Paraaortic lymph node (tissue), 1 donor: ENCODE results near the gene ALDH4A1.

DNA sequence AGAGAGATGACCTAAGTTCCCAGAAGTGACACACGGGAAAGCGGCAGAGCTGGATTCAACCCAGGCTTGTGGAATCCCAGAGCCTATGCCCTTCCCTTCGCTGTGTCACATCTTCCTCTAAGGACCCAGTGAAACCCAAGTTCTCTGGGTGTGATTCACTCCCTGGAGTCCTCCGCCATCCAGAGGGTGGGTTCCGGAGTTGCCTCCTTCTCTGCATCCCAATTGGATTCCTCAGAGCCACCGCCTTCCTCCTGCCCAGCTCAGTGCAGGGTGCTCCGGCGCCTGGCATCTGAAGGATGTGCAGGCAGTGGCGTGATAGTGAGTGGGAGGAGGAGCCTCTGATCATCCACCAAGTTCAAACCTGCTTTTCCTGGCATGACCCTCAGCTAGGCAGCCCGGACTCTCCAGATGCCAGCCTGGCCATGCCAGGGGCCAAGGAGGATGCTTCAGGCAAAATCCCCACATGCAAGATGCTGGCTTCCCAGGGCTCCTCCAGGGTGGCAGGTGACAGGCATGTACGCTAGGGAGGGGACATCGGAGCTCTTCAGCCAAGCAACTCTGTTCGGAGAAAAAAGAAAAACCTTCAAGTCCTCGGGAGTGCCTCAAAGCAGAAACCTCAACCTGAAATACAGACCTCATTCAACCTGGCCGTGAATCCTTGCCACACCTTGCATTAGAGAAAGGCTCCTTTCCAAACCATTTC is 20.9 kb upstream of the RCC2 start:
- PRO-cap: no peak

DNA sequence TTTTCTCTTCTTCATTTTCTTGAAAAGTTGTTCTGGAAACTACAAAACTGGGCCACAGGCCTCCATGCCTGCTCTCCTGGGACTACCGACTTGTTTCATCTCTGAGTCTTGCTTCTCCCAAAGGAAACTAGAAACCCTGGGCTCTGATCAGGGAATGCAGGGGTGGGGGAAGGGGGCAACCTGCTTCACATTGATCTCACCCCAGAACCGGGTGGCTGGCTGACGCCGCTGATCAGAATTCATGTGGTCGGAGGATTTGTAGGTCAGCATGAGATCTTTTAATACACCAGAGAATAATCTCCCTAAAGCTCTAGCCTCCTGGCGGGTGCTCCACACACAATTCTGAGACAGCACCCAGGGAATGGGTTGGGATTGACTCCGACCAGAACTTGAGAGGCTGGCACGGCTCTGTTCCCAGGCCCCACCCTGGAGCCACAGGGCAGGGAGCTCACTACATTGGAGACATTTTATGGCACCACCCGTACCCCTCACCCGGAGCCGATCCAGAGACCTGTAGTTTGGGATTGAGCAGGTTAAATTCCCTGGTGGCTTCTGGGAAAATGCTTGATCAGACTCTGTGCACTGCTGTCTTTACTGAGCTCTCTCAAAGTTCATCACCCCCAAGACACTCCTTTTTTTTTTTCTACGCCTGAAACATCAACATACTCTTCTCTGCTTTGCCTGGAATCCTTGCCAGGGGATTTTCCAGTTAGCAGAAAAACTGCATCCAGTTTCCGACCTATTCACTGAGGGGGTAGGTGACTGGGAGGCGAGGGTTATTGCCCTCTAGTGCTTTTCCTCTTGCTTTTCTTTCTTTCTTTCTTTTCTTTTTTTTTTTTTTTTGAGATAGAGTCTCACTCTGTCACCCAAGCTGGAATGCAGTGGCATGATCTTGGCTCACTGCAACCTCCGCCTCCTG is 12.2 kb upstream of the ARHGEF10L start:
- PRO-cap: bidirectional peak, plus-strand start at position 749 of the sequence, minus-strand start at position 631 of the sequence

- PRO-cap: no peak
These were observed 3.1 kb downstream of the ARHGEF10L start for GRCh38 chr1:17542573-17543069.

DNA sequence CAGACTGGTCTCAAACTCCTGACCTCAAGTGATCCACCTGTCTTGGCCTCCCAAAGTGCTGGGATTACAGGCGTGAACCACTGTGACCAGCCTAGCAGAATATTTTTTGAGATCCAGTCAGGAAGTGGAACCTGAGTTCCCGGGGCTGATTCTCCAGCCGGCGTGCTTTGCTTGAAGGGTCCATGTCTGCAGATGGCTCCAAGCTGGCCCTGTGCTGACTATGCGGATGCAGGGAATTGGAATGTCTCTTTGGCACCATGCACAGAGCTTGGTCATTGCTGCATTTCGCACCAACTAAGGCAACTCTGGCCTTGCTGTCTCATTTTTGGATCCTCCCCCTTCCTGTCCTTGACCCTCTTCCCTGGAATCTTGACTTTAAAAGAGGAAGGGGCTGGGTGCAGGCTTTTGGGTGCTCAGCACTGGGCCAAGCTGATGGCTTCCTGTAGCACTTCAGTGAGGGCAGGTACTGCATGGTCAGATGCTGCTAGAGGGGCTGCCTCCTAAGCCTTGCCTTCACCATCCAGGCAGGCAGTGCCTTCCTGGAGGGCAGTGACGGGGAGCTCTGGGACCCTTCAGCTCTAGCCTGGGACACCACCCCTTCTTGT is 28.2 kb downstream of the ARHGEF10L start:
- PRO-cap: unidirectional peak, plus-strand start at position 378 of the sequence

- PRO-cap: no peak
These were observed 53.8 kb downstream of the ARHGEF10L start for GRCh38 chr1:17593120-17593906.

GRCh38 chr1:17595260-17596217 is 56.0 kb downstream of the ARHGEF10L start:
- PRO-cap: no peak

DNA sequence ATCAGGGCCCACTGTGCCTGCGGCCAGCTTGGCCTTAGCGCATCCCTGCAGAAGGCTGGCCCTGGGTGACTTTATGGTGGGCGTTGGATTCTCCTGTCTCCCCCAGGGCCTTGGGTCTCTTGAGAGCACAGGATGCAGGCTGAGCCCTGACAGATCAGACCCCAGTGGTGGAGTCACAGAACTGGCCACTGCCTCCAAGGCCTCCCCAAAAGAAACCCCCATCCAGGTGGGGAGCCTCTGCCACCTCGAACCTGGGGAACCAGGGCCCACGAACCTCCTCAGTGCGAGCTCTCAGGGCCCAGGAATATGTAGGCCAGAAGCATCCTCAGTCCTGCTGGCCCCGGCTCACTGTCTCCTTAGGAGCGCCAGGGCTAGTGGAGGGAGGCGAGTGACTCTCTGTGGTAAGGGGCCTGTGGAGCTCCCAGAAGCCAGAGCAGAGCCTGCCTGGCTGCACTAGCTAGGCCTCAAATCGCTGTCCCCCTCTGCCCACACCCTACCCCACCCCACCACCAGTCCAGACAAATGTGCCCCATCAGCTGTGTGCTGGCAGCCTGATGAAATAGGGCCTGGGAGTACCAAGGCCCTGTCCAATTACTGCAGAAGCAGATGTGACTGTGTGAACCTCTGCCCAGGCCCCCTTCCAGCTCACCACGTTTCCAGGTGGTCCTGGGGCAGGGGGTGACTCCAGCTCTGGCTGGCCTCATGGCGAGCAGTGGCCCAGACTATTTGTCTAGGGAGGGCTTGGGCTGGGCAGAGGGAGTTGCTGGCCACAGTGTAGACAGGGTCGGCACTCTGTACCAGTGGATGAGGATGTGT is 103.5 kb upstream of the ACTL8 start:
- PRO-cap: no peak

DNA sequence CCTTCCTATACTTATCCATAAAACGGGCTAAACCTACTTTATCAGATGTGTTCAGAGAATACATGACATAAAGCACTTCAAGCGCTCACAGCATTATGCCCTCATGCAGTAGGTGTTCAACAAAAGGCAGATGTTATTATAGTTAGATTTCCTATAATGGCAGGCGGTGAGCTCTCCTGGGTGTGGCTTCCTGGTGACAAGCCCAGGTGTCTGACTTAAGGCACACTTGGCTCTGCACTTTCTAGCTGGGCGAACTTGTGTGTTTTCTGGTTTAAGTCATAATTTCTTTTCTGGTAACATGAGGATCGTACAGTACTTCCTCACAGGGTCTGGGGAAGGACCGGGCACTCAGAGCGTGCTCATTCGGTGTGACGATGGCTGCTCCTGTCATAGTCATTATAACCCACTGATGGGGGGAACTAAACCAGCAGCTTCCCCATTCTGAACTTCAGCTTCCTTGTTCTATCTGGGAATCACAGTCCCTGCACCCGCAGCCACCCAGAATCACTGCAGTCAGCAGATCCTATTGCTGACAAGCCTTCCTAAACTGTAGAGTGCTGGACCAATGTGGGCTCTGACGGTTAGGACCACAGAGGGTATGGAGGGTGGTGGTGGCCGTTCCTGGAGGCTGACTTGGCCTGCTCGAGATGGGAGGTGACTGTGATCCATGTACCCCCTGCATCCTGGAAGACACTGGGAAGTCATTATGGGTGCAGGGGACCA is 52.8 kb downstream of the IGSF21 start:
- PRO-cap: no peak

DNA sequence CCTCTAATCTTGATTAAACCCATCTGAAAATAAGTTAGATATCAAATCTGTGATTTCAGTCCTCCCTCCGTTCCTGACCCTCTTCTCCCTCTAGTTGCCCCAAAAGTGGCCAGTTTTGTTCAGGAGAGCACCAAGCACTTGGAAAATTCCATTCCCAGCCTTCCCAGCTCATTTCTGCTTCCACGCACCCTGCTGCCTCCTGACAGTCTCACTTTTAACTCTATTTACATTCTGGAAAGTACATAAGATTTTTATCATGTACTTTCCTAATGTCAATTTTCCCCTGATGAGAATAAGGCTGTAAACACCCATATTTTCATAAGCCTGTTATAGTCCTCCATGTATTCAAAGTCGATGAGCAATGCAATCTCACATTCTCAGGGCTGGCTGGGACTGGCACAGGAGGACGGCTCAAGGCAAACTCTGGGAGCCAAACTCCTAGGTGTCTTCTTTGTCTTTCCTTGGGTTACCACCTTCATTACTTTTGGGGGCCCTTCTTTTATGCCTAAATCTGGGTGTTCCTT is 94.4 kb downstream of the IGSF21 start:
- PRO-cap: no peak

GRCh38 chr1:18636296-18637161 is 5.9 kb downstream of the PAX7 start:
- PRO-cap: no peak

DNA sequence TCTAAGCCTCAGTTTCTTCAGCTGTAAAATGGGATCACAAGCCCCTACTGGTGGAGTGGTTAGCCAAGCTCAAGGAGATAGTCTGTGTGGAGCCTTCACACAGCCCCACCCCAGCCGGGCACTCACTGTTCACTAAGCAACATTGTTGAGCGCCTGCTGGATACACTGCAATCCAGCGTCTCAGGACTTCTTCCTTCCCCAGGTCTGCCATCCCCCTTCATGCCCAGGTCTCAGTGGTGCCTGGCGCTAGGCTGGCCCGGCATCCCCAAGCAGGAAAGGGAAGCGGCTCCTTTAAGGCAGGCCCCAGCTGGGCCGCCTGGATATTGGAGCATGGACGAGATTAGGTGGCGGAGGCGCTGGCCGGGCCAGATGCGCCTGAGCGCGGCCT is 75.6 kb downstream of the TAS1R2 start:
- PRO-cap: no peak

DNA sequence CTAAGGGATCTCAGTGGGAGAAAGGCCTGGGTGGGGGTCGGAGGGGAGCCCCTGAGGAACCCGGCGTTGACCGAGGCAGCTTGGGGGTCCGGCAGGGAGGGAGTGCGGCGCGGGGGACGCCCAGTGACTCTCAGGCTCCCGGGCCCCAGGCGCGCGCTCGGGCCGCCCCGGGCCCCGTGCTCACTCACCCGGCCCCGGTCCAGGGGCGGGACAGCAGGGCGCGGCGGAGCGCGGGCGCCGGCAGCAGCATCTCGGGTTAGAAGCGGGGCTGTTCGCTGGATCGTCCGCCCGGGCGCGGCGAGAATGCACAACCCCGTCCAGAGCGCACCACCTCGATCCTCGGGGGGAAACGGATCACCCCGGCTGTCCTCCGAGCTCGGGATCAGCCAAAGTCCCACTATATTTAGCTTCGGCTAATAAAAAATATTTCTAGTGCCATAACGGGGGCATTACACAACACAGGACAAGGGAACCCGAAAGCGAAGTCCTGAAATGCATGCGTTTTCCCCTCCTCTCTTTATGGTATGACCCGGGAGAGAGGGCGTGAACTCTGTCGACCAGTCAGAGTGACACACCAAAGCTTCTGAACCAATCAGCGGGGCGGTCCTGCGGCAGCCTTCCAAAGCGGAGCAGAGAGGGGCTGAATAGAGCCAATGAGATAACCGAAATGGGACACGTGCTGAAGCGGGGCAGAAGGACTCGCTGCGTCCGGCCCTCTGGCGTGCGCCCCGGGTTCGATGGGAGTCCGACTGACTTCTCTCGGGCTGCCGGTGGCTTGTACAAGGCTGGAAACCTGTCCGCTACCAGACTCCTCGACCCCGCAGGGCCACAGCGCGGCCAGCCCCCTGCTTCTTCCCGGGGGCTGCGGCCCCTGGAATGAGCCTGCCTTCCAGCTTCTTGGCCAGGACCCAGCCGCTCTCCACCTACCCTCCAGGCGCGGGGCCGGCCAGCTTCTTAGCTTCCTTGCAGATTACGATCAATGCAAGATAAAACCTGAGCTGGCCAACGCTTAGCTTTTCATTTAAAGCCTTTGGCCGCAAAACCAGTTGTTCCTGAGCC is at the start of gene ALDH4A1:
TSS of gene ALDH4A1 (minus strand) at position 282 of the 1,059 bp plus-strand sequence.
- PRO-cap: bidirectional peak, plus-strand start at position 670 of the sequence, minus-strand start at position 282 of the sequence

DNA sequence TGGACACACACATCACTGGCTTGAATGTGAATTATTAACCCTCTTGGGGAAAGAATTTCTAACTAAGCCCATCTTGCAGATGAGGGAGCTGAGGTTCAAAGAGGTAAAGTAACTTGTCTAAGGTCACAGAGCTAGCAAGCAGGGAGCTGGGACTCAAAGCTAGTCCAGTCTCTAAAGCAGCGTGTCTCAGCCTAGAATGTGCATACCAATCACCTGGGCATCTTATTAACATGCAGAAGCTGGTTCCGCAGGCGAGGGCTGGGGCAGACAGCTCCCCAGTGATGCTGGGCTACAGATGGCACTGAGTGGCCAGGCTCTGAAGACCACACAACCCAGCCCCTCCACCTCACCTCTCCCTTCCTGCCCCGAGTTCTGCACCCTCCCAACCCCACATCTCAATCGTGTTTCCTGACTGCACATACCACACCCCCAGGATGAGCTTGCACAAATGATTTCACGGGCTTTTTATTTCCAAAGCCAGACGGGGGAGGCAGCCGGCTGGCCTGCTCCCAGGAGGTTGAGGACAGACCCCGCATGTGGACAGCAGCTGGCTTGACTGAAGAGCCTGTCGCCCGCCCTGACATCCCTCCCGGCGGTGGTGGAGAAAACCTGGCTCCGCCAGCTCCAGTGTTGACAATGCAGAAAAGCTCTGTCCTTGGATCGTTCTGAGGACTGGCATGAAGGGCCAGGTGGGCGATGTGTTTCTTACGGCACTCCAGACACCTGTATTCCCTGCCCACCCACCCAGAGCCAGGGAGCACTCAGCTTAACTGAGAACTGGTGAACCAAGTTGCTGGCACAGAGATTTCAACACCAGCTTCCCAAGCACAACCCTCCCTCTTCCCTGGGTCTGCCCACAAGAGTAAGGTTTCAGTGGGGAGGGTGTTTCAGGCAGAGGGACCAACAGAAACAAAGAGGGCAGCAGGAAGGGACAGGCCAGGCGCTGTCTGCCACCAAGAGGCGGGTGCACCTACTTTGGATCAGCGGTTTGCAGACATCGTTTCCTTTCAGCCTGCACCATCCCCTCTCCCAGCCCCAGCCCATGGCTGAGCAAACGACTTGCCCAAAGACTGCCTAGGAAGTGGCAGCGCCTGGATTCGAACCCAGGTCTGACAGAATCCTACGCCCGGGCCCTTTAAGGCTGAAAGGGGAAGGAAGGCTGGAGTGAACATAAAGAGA is 21.6 kb upstream of the ALDH4A1 start:
- PRO-cap: bidirectional peak, plus-strand start at position 474 of the sequence, minus-strand start at position 354 of the sequence; unidirectional peak, plus-strand start at position 912 of the sequence

DNA sequence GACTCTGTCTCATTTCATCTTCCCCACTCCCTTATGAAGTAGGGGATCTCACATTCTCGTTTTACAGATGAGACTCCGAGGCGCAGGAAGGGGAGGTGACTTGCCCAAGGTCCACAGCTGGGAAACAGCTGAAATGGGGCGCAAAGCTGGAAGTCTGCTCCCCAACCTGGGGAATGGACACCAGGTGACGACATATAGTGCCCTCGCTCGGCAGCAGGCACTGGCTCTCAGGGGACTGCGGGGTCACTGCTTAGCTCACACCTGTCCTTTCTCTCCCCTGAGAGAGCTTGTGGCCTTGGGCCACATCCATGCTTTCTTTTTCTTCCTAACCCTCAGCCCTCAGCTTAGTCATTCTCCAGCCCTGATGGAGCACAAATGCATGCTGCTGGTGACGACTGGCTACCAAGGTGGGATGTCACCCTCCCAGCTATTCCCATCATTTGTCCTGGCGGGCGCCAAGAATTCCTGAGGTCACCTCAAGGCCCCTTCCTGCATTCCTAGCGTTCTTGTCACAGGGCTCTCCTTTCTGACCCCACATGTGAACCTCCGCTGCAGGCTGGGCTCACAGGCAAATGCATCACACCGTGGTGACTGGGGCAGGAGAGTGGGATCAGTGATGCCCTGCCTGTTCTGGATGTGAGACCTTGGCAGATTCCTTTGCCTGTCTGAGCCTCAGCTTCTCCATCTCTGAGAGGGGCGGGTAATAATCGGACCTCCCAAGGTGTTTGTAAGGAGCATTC is 53.3 kb upstream of the IFFO2 start:
- PRO-cap: no peak

DNA sequence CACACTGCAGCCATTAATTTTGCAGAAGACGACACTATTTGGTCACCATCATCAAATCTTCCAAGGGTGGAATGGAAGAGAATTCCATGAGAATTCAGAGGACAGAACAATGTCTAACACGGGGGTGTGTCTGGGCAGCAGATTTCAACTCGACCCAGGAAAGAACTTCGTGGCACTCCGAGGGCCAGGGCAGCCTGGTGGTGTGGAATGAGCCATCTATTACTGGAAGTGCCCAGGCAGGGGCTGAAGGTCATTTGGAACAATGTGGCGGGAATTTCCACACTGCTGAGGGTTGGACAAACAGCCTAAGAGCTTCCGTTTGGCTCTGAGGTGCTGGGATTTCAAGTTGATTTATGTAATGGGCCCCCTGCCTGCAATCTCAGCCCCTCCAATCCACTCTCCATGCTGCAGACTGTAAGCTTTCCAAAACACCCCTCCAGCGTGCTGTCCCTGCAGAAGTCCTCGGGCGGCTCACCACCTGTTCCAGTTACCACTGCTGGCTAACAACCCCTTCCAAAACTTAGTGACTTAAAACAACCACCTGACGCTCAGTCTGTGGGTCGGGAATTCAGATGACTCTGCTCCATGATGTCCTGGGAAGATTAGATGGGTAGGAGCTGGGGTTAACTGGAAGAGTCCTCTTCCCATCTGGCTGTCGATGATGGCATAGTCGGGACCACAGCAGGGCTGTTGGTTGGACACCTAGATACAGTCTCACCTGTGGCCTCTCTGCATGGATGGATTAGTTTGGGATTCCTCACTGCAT is 89.5 kb upstream of the IFFO2 start:
- PRO-cap: no peak

DNA sequence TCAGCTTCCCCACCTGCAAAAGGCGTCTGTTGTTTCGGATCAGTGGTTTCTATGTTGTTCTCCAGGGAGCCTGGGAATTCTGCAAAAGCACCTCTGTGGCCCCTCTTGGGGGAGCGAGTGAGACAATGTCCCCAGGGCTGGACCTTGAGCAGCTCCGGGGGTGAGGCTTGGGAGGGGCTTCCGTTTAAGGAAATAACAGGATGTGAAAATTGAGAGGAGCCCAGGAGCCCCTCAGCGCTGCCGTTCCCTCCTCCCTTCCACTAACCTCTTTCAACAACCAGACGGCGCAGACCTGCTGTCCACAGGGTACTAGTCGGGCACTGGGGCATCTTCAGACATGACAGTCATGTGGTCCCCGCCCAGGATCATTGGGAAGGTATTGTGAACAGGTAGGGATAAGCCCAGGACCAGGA is 98.6 kb upstream of the IFFO2 start:
- PRO-cap: no peak

GRCh38 chr1:19127329-19128067 is 82.6 kb downstream of the UBR4 start:
- PRO-cap: no peak

DNA sequence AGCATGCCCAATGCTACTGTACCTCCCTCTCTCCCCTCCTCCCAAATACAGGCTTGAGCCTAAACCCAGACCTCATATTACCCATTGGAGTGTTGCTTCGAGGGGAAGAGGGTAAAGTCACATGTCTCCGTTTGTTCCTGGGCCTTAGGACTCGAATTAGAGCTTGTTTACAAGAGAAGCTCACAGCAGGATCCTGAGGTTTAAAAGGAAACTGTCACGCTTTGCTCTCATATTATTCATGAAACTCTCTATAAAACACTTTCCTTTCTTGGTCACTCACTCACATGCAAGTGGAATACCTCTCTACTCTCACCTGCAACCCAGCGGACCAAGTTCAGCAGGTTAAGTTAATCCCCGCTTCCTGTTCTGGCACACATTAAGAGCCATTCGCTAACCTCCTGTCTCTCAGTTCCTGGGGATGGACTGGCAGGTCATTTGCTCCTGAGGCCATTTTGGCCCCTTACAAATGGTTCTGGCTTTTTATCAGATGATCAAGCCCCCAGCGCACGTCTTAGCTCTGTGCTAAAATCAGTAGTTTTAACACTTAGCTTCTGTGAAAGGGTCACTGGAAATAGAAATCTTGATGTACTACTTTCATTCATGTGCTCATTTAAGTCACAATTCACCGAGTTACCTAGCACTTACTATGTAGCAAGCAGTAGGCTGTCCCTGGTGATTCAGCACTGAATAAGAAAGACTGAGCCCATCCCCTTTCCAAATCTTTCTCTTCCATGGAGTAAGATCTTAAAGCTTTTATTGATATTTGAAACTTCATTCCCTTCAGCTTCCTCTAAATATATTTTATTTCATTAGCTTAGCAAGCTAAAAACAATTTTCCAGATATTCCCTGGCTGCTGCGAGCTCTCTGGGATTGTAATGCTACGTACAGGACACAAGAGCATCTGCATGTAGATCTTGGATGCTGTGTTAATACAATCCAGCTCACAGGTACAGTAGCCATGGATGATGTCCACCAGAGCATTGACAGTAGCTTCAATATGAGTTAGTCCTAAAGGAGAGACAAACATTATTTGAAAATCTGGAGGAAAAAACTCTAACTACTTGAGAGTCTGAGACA is 65.8 kb downstream of the UBR4 start:
- PRO-cap: no peak

DNA sequence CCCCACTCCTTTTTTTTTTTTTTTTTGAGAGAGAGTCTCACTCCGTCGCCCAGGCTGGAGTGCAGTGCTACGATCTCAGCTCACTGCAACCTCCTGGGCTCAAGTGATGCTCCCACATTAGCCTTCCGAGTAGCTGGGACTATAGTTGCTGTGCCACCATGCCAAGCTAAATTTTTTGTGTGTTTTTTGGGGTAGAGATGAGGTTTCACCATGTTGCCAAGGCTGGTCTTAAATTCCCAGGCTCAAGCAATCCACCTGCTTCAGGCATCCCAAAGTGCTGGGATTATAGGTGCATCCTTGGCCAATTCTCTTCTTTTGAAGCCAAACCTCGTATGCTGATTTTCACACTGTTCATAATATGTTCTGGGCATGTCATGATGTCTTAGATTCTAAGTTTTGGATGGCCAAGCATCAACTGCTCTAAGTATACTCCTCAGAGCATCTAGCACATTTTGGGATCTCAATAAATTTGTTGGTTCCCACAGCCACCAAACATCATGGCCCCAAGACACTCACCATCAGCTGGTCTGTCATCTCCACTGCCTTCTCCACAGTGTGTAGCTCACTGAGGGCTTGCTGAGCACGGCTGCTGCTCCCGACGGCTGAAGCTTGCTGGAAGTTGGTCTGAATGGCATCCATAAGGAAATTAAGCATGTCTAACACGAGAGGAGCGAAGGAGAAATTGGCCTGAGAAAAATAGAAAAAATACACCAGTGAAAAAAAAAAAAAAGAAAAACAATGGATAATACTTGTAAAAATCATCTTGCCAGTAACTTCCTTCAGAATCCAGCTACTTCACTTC is 50.3 kb downstream of the UBR4 start:
- PRO-cap: no peak

- PRO-cap: no peak
These were observed 48.5 kb downstream of the UBR4 start for GRCh38 chr1:19161525-19162042.